Fibroblast of villous mesenchyme (primary cell): ENCODE measurements around a stretch of chr6.

GRCh38 chr6:144460317-144461196 lies 175.4 kb downstream of the UTRN start:
- CAGE, long polyA plus RNA, result no peak

- CAGE, long polyA plus RNA, result no peak
Observed at GRCh38 chr6:144560016-144560557, 275.0 kb downstream of the UTRN start.

GRCh38 chr6:144926461-144927139 lies 641.5 kb downstream of the UTRN start:
- CAGE, long polyA plus RNA, result no peak

DNA sequence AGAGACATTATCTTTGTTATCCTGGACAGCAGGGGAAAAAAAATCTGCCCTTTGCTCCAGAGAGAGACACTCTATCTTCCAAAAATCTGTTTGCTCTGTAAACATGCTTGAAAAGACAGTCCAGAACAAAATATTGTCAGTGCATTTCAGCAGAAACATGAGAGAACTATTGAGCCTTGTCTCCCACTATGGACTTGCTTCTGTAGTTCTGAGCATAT lies 468.1 kb downstream of the EPM2A start:
- CAGE, long polyA plus RNA, result no peak

GRCh38 chr6:145734441-145735084 lies 757 bp downstream of the EPM2A start:
- CAGE, long polyA plus RNA, result no peak

- CAGE, long polyA plus RNA, result no peak
Observed at GRCh38 chr6:145804375-145804934, 10.1 kb downstream of the FBXO30 start.

DNA sequence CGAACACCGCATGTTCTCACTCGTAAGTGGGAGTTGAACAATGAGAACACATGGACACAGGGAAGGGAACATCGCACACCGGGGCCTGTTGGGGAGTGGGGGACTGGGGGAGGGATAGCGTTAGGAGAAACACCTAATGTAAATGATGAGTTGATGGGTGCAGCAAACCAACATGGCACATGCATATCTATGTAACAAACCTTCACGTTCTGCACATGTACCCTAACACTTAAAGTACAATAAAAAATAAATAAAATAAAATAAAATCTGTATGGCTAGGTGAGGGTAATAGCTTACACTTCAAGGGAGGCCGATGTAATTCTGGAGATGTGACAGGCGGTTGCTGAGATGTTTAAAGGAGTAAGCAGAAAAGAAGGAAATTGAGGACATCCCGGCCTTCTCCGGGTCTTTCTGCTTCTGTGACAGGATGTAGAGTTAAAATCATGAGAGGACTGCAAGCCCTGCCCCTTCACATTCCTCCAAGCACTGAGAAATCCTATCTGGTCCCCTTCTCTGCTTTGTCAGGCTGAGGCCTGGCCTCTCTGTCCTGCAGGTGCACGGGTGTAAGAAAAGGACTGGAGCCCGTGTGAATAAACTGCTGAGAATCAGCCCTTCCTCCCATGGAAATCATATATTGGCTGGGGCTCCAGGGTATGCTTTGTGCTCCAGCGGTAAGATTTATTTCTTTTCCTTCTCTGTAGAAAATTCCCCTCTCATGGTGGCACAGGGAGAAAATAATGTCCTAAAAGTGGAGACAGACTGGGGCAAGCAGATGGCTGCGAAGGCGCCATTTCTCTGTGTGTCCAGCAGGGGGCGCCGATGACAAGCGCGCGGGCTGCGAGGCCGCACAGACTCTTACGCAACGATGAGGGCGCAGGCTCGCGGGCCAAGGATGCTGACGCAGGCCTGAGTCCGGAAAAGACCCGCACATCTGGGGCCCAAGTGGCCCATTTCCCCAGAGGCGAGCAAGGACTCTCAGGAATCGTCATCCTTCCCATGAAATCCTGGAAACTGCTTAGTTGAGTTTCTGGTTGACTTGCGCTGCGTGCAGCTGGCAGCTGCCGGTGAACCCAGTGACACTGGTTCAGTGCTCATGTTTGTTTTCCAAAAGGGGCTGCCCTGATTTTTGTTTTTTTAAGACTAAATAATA lies 258.4 kb downstream of the ADGB start:
- CAGE, long polyA plus RNA, result no peak

DNA sequence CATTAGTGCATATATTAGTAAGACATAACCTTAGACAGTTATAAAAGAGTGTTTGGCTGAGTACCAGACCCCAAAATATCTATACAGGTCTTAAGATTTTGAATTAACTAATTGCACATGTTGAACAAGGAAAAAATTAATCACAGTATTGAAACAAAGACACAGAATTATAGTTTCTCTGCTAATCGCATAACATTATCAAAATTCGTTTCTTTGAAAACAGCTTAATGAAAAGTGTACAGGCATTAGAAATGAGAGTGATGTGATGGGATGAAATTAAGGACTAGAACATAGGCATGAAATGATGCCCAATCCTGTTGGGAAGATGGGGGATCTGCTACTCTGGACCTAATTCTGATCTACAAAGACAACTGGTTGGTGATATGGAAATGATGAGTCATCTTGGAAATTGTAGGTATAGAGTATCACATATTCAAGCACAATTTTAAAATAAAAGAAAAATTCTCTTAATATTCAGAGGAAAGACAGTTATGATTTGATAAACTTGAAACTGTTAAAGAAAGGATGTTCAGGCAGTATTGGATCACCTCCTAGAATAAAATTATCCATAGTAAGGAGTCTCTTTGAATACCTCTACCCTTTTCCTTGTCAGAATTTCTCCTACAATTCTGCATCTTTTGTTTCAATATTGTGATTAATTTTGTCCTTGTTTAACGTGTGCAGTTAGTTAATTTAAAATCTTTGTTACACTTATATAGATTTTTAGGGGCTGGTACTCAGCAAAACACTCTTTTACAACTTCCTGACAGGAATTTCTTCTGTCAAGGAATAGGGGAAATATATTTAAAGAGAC lies 43.0 kb downstream of the STXBP5 start:
- CAGE, long polyA plus RNA, result no peak

DNA sequence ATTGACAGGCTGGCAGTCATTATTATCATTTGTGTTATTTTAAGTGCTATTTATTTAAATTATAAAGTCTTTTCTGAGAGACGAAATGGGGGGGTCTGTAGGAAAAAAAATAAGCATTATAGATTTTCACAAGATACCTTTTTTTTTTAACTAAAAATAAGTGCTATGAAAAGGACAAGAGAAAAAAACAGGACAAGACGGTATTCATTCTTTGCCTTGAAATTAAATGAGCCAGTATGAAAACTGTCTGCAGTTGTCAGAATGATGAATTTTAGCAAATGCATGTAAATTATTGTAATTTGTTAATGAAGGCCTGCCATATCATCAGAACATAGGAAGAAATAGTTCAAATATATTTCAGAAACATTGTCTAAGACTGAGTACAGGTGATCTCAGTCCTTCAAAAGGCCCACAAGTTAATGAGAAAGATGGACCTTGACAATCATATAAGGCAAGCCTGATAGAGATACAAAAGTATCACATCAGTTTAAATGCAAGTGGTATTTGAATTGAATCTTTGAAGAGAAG lies 55.5 kb downstream of the STXBP5 start:
- CAGE, long polyA plus RNA, result no peak

GRCh38 chr6:147308418-147309218 lies 104.4 kb downstream of the STXBP5 start:
- CAGE, long polyA plus RNA, result no peak

DNA sequence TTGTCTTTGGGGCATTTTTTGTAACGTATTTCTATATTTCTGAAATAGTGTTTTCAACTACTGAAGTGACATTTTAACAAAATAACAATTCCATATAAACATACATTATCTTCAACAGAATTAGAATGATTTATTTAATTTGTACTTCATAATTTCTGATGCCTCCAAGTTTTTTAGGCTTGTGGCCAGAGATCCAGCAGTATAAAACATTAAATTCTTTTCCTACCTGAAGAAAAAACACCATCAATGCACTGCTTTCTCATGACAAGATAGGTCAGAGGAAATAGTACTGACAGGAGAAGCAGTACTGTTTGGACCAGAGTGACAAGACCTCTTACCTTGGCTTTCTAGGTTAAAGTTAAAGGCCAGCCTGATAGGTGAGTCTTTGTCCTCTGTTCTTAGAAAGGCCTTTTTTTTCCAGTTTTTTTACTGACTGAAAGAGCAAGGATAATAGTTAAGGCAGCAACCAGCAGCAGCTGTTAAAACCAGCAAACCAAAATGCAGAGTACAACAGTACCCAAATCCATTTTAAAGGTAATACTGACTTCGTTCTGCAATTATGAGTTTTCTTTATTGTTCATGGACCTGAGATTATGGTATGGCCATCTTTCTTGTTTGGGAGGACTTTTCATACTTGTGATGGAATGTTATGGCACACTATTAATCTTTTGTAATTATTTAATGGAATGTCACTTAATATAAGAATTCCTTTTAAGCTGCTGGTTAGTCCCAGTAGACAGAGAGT lies 113.9 kb downstream of the STXBP5 start:
- CAGE, long polyA plus RNA, result no peak

DNA sequence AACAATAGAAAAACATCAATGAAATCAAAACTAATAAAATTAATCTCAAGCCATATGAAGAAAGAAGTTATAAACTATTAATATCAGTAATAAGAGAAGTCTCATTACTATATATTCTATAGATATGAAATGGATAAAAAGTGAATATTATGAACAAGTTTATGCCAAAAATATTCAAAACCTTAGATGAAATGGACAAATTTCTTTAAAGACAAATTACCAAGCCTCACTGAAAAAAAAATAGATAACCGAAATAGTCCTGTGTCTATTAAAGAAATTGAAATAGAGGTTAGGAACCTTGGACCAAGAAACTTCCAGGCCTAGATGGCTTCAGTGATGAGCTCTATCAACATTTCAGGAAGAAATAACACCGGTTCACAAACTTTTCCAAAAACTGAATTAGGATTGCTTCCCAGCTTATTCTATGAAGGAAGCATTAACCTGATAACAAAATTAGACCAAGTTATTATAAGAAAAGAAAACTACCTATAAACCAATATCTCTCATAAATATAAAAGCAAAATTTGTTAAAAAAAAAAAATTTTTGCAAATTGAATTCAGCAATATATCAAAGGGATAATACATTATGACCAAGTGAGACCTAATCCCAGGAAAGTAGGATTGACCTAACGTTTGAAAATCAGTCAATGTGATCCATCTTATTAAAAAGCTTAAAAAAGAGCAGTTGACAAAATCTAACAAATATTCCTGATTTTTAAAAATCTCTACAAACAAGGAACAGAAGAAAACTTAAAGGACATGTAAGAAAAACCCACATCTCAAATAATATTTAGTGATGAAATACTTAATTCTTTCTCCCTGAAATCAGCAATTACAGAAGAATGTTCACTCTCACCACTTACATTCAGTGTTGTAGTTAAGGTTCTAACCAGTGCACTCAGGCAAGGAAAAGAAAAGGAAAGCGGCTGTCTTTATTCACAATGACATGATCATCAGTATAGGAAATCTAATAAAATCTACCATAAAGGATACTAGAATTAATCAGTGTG lies 140.5 kb upstream of the SAMD5 start:
- CAGE, long polyA plus RNA, result no peak

- CAGE, long polyA plus RNA, result no peak
Observed at GRCh38 chr6:147382605-147383383, 125.7 kb upstream of the SAMD5 start.

- CAGE, long polyA plus RNA, result no peak
Observed at GRCh38 chr6:147508979-147509686, 643 bp downstream of the SAMD5 start.

- CAGE, long polyA plus RNA, result no peak
Observed at GRCh38 chr6:147509687-147510347, 1.3 kb downstream of the SAMD5 start.

DNA sequence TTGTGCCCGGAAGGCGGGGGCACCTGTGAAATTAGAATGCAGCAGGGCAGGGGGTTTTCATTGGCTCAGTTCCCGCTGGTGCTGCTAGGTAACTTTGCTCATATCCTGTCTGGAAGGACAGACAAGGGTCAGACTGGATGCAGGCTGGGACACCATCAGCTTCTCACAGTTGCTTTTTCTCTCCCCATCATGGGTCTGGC lies 195.9 kb upstream of the SASH1 start:
- CAGE, long polyA plus RNA, result no peak

DNA sequence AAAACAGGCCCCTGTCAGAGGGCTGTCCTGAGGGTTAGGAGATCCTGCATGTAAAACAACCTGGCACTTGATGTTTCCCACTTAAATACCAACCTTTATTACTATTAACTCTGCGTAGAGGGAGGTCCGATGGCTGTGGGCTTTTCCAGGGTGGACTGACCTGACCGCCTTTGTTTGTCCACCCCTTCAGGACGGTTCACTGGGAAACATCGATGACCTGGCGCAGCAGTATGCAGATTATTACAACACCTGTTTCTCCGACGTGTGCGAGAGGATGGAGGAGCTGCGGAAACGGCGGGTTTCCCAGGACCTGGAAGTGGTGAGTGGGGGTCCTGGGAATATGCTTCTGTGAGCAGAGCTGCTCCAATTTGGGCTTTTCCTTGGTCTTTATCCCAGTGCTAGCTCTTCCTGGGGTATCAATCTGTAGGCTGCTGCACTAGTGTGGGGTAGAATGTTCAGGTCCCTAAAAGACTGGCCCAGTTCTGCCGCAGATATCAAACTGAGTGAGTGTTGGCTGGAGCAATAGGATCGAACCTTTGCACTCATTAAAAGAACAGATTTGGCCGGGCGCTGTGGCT lies 47.4 kb downstream of the SASH1 start:
- CAGE, long polyA plus RNA, result no peak

DNA sequence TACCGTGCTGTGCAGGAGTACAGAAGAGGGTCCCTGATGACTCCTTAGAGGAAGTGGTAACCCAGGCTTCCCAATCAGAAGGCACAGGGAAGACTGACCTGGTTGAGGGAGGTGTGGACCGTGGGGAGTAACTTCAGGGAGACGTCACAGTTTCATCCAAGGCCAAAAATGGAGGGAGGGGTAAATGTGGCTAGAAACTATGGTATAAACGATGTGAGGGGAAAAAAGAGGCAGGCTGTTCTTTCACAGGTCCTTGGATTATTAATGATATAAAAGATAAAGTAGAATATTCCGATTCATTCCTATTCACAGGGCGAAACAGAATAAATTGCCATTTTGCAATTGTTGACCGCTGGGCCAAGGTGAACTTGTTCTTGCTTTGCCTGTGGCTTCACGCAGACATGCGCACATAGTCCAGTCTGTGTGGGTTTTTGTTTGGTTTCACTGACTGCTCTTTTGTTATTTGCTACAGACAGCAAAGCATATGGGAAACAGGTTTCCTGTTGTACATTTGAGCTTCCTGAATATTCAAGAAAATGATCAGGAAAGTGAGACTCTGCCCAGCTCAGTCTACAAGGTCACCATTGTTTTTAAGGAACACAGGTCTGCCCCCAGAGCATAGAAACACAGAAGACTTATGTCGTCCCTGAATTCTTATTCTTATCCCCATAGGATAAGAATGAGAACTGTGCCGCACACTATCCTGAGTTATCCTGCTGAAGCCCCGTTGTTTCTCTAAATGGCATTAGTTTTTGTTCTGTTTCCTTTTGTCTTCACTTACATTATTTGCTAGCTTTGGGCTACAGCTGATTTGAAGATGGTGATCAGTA lies 55.5 kb downstream of the SASH1 start:
- CAGE, long polyA plus RNA, result no peak

DNA sequence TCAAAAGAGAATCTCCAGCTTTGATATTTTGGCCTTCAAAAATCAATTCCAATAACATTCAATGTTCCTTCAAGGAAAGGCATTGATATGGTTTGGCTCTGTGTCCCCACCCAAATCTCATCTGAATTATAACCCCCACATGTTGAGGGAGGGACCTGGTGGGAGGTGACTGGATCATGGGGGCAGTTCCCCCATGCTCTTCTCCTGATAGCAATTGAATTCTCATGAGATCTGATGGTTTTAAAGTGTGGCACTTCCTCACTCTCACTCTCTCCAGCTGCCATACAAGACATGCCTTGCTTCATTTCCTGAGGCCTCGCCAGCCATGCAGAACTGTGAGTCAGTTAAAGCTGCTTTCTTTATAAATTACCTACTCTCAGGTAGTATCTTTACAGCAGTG lies 53.0 kb upstream of the UST start:
- CAGE, long polyA plus RNA, result no peak

GRCh38 chr6:148780852-148781584 lies 34.2 kb downstream of the UST start:
- CAGE, long polyA plus RNA, result no peak